Monocyte (primary cell): Measurements from ENCODE around the genes SNAPC4, TMEM141 and FBXW5.

DNA sequence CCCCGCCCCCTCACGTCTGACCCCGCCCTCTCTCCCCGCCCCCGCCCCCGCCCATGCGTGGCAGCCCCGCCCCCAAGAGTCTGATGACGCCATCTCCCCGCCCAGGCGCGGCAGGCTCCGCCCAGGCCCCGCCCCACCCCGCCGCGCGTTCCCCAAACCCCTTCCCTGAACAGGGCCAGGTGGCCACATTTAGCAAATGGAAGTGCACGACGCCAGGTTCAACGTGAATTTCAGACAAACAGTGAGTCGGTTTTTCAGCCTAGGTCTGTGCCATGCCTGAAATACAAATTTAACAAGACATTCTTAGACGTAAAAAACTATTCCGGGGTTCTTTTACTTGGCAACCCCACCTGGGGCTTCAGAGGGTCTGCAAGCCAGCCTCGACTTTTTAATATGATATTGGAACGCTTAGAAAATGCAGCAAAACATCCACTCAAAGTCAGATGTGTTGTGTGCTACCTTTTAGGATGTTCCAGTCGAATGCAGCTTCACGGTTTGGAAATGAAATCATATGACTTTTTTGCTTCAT, 355 bp upstream of the QSOX2 start:
- PRO-cap, 2 experiments: no peak in any of the 2 experiments

GRCh38 chr9:136251522-136252101, 6.0 kb upstream of the QSOX2 start:
- PRO-cap, 2 experiments: no peak in any of the 2 experiments

- PRO-cap, 2 experiments: no peak in any of the 2 experiments
Measured at GRCh38 chr9:136341273-136341698, 13.9 kb downstream of the GPSM1 start.

GRCh38 chr9:136400008-136401151, at the start of gene SNAPC4:
SNAPC4 (minus strand) TSS chr9:136400170.
- PRO-cap, 2 experiments: peak in 2 of 2 experiments; most common minus-strand start chr9:136400168 (in 2)

- PRO-cap, 2 experiments: no peak in any of the 2 experiments
Measured at GRCh38 chr9:136459666-136460159, 20.1 kb upstream of the INPP5E start.

GRCh38 chr9:136474901-136475586, 7.8 kb downstream of the SEC16A start:
- PRO-cap, 2 experiments: peak in 1 of 2 experiments; most common minus-strand start chr9:136475039 (in 1)

DNA sequence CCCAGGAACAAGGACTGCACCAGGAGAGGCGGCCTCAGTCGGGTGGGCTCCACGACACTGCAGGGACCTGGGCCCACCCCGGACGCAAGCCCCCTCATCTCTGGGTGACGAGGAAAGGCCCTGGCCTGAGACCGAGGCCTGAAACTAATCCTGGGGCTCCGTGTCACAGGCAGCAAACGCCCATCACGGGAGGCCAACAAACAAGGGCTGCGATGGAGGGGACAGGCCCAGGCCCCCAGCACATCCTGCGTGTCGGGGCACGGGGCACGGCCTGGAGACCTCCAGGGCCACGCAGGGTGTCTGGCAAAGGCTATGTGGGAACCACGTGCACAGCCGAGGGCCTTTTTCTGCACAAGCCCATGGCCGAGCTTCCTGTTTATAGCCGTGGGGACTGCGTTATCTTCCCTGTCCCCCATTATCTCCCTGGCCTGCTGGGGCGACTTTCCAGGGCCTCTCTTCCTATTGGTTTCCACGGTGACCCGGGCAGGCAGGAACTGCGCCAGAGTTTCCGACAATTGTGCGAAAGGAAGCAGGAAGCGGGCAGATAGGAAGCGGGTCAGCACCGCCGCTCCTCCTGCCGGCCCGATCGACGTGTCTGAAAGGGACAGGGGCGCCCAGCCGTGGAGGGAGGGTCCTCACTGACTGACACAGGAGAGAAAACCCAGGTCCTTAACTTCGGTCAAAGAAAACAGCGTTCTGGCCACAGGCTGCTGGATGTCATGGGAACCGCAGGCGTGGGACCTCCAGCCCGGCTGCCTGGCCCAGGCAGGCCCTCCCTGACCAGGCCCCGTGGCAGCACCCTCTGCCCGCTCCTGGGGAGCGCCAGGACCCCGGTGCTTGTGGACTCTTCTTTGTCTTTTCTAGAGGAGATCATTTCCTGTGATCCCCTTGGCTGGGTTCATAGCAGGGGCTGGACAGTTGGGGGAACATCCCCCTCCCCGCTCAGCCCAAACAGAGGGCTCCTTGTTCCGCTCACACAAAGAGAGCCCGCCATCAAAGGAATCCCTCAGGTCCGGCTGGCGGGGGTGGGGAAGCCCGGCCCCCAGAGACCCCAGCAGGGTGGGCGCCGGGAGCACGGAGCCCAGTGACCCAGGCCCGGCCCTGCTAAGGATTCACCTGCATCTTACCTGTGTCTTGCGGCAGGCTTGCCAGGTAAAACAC, 29.1 kb upstream of the SEC16A start:
- PRO-cap, 2 experiments: no peak in any of the 2 experiments

GRCh38 chr9:136531066-136532231, 14.4 kb downstream of the NOTCH1 start:
- PRO-cap, 2 experiments: peak in 1 of 2 experiments; most common minus-strand start chr9:136532036 (in 1)

- PRO-cap, 2 experiments: no peak in any of the 2 experiments
Measured at GRCh38 chr9:136550294-136550768, 4.5 kb upstream of the NOTCH1 start.

DNA sequence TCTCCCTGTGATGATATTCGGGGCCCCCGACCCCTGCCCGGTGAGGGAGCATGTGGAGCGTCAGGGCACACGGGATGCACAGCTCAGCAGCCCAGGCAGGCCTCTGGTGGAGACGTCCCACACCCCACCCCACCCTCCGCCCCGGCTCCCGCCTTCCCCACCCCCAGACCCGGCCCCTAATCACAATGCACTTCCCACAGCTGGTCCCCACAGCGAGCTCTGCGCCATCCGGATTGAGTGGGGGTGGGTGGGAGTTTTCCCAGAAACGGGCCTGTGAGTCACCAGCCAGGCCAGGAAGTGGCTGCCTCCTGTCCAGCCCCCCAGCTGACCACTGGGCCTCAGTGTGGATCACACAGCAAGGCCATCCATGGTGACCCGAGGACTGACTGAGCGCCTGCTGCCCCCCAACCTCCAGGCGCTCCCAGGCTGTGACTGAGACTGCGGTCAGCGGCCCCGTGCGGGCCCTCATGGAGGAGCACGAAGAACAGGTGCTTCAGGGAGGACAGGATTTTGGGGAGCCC, 48.4 kb upstream of the EGFL7 start:
- PRO-cap, 2 experiments: no peak in any of the 2 experiments

DNA sequence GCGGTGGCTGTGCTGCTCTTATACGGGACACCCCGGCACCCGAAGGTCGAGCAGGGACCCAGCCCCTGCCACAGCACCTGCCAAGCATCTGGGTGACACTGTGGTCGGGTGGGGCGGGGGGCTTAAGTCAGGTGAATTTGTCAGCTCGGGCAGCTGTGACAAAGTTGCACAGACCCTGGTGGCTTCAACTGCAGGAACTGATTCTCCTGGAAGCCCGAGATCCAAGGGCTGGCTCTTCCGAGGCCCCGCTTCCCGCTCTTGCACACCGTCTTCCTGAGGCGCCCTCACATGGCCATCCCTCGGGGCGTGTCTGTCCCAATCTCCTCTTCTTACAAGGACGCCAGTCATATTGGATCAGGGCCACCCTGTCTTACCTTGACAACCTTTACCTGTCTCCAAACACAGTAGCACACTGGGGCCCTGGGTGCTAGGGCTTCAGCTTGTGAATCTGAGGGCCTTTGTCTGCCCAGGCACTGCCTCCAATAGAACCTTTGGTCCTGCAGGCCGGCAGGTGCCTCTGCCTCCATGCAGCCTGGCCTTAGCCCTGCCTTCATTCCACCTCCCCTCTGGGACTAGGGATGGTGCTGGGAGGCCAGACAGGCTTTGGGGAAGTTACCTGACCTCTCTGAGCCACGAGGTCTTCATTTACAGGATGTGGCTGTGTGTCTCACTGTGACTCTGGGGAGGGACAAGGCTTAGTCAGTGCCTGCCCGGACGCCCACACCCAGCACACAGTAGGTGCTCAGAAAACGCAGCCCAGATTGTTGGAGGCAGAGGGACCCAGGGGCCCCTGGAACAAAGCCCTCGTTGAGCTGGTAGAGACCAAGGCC, 47.3 kb upstream of the EGFL7 start:
- PRO-cap, 2 experiments: peak in 2 of 2 experiments; most common plus-strand start position 702 of the sequence (in 1); most common minus-strand start position 574 of the sequence (in 2)

- PRO-cap, 2 experiments: no peak in any of the 2 experiments
Measured at GRCh38 chr9:136666310-136666911, 3.7 kb downstream of the EGFL7 start.

DNA sequence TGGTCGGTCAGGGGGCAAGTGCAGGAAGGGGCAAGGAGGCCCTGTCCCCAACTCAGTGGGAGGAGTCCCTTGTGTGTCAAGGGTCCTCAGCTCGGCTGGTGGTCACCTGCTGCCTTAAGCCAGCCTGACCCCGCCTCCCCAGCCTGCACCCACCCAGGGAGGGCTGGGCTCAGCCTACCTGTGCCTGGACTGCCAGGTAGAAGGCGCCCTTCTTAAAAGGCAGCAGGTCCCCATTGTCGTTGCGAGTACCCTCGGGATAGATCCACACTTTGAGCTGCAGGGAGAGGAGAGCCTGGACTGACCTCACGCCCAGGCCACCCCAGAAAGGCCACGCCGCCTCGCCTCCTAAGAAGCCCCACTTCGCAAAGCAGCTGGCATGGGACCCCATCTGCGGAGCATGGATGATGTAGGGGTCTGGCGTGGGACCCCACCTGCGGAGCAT, 10.8 kb downstream of the AGPAT2 start:
- PRO-cap, 2 experiments: no peak in any of the 2 experiments

DNA sequence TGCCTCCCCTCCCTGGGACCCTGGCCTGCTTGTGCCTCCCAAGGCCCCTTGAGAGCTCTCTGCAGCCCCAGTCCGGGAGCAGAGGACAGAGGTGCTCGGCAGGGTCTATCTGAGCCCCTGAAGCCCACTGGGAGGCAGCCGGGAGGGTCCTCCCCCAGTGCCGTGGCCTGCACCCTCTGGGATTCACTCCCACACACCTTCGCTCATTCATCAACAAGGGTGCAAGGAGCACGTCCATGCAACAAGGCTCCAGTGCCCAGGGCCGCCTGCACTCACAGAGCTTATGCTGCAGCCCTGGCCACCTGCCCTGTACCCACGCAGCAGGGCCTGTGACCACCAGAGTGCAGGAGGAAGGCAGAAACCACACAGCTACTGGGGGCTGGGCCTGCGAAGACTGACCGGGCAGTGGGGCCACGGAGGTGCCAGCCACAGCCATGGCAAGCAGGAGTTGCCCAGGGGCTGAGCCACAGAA, 834 bp upstream of the LCN6 start:
- PRO-cap, 2 experiments: no peak in any of the 2 experiments

DNA sequence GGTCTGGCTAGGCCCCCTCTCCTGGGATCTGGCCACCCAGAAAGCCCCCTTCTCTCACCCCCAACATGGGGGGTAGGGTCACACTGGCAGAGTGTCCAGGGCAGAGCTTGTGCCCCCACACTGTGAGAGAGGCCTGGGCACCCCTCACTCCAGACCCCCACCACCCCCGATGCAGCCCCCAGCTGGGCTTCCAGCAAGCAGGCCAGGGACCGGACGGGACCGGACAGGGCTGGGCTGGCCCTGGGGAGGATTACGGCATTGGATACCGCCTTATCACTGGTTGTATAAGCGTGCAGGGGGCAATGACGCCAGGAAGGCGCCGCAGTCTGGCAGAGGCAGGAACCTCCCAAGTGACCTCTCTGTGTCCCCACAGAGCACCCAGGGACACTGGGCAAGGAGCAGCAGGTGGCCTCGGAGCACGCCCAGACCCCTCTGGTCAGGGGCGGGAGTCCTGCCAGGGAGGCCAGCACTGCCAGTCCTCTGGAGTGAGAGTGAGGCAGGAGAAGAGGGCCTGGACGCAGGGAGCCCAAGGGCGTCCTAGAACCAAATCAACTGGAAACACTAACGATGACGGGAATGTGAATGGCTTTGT, 693 bp upstream of the LCN15 start:
- PRO-cap, 2 experiments: no peak in any of the 2 experiments

DNA sequence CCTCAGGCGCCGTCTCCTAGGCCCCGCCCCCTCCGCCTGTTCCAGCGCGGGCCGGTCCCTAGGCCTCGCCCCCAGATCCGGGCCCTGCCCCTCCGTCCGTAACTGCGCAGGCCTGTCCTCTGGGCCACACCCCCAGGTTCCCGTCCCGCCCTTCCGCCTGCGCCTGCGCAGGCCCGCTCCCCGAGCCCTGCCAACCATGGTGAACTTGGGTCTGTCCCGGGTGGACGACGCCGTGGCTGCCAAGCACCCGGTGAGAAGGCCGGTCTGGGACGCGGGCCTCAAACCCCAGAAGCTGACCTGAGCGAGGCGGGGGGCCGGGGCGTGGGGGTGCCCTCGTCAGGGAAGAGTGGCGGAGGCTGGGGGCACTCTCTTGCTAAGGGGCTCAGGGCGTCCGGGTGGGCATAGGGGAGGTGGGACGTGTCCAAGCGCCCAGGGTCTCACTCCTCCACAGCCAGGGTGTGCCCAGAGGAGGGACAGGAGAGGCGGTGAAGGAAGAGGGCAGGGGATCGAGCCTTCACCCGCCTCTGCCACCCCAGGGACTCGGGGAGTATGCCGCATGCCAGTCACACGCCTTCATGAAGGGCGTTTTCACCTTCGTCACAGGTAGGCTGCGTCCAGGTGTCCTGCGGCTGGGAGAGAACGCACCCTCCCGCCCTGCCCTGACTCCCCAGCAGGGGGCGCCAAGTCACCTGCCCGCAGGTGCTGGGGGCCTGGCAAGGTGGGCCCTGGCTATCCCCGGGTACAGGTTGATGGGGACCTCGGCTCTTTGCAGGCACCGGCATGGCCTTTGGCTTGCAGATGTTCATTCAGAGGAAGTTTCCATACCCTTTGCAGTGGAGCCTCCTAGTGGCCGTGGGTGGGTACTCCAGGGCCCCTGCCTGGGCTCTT, at the start of gene TMEM141:
Gene TMEM141, plus strand, starts transcription at position 170 of the 888 bp plus-strand sequence.
- PRO-cap, 2 experiments: peak in 2 of 2 experiments; most common plus-strand start position 197 of the sequence (in 2)

GRCh38 chr9:136921591-136922323, 22.8 kb downstream of the FBXW5 start:
- PRO-cap, 2 experiments: no peak in any of the 2 experiments

- PRO-cap, 2 experiments: peak in 2 of 2 experiments; most common plus-strand start chr9:136944467 (in 2); most common minus-strand start chr9:136944687 (in 2)
Measured at GRCh38 chr9:136944287-136945428, at the start of gene FBXW5. FBXW5 (minus strand) TSS chr9:136944738.

DNA sequence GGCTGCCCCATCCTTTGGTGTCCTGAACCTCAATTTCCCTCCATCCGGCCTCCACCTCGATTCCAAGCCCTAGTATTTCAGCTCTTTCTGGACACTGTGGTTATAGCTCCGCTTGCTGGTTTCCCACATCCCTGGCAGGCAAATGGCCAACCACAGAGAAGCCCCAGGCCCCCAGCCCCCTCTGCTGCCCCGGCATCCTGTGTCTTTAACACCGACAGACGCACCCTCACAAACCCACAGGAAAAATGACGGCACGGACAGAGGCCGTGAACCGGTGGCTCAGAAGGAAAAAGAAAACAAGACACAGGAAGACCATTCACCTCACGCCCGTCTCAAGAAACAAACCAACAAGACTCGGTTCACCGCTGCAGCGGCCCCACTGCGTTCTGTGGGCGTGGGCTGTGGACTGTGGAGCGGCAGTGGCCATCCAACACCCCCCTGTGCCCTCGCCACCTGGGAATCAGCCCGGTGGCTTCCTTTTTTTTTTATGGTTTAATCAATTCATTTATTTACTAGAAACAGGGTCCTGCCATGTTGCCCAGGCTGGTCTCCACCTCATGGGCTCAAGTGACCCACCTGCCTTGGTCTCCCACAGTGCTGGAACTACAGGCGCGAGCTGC, 1.5 kb upstream of the CLIC3 start:
- PRO-cap, 2 experiments: no peak in any of the 2 experiments

GRCh38 chr9:137028631-137029012, 585 bp upstream of the ABCA2 start:
- PRO-cap, 2 experiments: peak in 1 of 2 experiments; most common plus-strand start chr9:137028901 (in 1)